GM06990 (cell line): ENCODE measurements around a stretch of chr6.

GRCh38 chr6:11225797-11226998 is 6.3 kb downstream of the NEDD9 start:
- RRBS: no CpG with 5 or more reads among the region's 6 CpGs

DNA sequence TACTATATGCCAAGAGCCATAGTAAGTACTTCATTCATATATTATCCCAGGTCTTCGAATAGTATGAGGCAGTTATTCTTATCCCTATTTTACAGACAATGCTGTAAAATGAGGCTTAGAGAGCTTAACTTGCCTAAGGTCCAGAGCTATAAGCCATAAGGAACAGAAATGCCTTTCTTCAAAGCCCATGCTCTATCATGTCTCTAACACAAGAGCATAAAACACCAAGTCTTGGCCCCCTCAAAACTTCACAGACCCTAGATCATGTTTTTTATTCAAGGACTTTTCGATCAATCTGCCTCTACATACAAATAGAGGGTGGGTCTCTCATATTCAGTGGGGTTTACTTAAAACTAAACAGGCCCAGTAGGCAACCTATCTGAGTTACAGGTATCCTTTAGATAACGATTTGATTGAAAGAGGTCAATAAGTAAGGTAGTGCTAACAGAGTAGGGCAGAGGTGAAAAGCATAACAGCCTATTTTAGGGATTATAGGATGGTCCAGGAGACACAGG is 5.1 kb downstream of the NEDD9 start:
- RRBS: no CpG with 5 or more reads among the region's 3 CpGs

GRCh38 chr6:11283524-11284169 is 51.2 kb upstream of the NEDD9 start:
- RRBS: no CpG with 5 or more reads among the region's 2 CpGs

DNA sequence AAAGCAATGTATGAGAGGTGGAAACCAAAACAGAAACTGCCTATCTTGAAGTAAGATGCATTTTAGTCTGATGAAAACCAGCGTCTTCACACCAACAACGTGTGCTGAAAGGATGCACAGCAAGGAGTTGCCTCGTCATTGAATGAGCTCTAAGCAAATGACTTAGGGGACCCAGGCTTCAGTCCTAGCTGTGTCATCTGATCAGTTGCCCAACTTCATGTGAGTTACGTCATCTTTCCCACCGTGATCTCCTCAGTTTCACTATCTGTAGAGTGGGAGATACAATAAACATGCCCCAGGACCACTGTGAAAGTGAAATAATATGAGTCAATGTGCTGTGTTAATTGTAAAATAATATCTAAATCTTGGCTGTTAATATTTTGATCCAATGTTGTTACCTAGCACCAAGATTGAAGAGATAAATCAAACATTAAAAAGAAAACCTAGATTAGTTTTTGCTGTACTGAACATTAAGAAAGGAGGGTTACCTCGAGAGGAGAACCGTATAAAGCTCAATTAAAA is 134.2 kb upstream of the NEDD9 start:
- RRBS: no CpG with 5 or more reads among the region's 7 CpGs

DNA sequence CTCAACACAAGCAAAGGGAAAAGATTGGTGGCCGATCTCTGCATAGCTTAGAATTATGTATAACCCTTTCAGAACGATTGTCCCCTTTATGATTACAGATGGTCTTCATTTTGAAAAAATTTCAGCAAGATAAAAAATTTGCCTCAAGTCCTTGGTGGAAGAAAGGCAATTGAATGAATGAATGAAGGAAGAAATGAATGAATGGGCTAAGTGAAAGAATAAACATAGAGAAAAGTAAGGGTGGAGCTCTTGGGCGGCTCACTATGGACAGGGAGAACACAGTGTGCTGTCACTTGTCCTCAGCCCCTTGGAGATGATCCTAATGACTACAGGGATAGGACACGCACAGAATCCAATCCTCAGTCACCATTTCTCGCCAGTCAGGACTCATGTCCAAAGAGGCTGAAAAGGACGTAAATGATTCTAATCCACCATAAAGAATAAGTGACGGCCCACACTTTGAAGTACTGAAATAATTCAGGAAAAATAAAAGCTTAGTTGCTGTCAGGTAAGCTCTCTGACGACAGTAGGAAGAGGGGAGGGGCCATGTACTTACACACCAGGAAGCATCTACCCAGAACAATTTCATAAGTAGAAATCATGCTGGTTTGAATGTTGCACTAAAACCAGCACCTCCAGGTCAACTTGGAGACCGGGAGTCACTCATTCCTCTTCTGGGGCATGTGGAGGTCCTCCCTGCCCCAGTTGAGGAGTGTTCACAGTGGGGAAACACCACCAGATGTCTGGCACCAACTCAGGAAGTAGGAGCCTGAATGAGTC is 149.0 kb upstream of the NEDD9 start:
- RRBS: no CpG with 5 or more reads among the region's 9 CpGs

- RRBS: no CpG with 5 or more reads among the region's 11 CpGs
Observed at GRCh38 chr6:11389477-11390594, 147.7 kb upstream of the TMEM170B start.

DNA sequence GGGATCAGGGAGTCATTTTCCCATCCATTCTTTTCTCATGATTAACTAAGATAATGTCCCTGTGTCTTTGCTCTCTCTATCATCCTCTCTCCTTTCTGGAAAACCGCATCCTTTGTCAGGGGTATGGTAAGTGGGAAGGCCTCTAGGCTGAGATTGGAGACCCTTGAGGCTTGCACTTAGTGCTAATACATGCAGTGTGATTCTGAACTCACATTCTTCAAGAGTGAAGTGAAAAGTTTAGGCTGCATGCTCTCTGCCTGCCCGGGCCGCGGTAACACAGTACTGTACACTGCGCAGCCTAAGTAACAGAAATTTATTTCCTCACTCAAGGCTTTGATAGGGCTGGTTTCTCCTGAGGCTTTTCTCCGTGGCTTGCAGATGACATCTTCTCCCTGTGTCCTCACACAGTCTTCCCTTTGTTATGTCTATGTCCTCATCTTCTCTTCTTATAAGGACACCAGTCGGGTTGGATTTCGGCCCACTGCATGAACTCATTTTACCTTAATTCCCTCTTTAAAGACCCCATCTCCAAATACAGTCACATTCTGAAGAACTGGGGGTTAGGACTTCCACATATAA is 51.1 kb upstream of the TMEM170B start:
- RRBS: no CpG with 5 or more reads among the region's 8 CpGs

- RRBS: no CpG with 5 or more reads among the region's 2 CpGs
Observed at GRCh38 chr6:11702692-11703230, 75.8 kb downstream of the ADTRP start.

GRCh38 chr6:11723122-11723716 is 55.4 kb downstream of the ADTRP start:
- RRBS: no CpG with 5 or more reads among the region's 9 CpGs

DNA sequence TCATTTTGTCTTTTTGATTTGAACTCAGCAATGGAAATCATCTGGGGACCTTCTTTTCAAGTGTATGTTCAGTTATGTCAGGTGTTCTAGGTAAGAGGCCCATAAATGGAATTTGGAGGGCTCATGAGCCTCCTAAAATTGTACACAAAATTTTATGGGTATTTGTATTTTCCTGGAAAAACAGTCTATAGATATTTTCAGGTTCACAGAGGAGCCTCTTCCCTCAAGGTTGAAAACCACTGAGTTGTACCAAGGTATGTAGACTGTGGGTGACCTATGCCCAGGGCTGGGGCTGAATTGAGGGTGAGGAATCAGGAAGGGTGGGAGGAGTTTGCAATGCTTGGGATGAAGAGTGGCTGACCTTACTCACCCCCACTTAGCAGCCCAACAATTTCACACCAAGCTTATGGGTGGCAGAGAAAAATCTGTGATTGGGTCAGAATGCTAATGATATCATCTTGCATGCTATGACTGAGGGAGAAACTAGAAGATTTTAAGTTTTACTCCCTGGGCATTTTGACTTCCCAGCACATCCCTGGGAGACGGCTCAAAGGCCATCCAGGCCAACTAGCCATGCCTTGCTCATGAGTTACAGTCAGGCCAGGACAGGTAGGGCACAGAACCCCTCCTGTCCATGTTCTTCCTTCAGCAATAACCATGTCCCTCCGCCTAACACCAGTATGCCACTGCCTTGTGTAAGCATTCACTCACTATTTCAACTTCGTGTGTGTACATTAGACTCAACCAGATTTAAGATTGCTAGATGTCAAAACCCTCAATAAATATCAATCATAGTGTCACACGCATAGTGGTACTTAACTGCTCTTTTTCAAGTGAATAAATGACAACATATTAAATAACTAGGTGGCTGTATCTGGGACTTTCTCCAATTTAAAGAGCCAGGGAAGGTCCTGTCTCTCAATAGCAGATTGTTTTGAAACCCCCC is 16.7 kb downstream of the ADTRP start:
- RRBS: no CpG with 5 or more reads among the region's 4 CpGs

GRCh38 chr6:11766337-11766990 is 12.1 kb downstream of the ADTRP start:
- RRBS: no CpG with 5 or more reads among the region's 4 CpGs

DNA sequence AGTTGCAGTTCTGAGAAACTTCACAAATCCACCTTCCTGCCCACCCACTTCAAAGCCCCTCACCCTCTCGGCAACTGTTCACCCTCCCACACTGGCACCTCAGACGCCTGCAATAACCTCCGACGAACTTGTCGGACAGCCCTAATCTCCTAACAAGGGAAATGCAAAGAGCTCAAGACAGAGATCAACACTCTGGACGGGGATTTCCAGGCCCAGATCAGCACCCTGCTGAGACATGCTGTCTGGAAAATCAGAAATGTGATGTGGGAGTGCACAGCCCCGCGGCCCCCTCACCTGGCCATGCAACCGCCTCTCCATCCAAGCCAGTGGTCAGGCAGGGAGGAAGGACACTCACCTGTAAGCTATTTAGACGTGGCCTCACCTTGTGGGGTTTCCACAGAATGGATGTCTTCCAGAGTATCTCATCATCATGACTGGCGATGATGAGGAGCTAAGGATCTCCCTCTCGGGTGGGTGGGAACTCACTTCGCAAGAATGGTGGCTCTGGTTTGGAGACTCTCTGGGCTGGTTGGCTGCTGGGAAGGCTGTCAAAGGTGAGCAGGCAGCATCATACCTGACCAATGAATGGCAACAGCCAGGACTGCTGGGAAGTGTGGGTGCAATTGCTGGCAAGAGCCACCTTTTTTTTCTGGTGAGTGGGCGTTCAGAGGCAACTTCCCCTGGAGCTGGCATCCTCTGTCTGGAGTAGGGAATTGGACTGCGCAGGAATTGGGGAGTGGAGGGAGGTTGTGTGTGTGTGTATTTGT is 28.1 kb upstream of the ADTRP start:
- RRBS: no CpG with 5 or more reads among the region's 15 CpGs

DNA sequence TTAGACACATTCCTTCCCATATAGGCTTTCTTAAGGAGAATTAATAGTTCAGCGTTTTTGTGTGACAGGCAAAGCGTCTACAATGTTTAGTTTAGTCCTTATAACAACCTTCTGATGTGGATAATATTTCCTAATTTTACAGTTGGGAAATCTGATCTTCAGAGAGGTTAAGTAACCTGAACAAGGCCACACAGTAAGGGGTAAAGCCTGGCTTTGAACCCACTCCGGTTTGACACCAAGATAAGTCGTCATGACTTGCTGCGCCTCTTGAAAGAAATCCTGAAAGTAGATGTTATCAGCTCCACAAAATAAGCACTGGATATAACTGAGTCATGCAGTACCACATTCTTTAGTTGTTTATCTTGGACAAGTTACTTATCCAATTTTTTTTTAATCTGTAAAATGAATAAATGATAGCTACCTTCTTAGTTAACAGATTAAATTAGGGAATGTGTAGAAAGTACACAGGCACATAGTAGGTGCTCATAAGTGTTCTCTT is 1.9 kb downstream of the HIVEP1 start:
- RRBS: no CpG with 5 or more reads among the region's 5 CpGs

GRCh38 chr6:12051628-12052209 is 39.6 kb downstream of the HIVEP1 start:
- RRBS: no CpG with 5 or more reads among the region's 6 CpGs

GRCh38 chr6:12103201-12103583 is 91.1 kb downstream of the HIVEP1 start:
- RRBS: no CpG with 5 or more reads among the region's 2 CpGs

DNA sequence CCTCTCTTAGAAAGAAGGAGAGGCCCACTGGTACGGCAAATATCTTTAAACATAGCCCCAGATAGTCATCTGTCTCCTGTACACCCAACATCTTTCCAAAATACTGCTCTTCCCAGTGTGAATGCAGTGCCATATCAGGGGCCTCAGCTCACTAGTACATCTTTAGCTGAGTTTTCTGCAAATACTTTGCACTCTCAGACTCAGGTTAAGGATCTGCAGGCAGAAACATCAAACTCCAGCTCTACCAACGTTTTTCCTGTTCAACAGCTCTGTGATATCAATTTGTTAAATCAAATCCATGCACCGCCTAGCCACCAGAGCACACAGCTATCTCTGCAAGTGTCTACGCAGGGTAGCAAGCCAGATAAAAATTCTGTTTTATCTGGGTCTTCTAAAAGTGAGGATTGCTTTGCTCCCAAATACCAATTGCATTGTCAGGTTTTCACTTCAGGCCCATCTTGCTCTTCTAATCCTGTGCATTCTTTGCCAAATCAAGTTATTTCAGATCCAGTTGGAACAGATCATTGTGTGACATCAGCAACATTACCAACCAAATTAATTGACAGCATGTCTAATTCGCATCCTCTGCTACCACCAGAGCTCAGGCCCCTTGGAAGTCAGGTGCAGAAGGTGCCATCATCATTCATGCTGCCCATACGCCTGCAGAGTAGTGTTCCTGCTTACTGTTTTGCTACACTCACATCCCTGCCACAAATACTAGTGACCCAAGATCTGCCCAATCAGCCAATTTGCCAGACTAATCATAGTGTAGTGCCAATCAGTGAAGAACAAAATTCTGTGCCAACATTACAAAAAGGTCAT is 112.2 kb downstream of the HIVEP1 start:
- RRBS: no CpG with 5 or more reads among the region's 6 CpGs

DNA sequence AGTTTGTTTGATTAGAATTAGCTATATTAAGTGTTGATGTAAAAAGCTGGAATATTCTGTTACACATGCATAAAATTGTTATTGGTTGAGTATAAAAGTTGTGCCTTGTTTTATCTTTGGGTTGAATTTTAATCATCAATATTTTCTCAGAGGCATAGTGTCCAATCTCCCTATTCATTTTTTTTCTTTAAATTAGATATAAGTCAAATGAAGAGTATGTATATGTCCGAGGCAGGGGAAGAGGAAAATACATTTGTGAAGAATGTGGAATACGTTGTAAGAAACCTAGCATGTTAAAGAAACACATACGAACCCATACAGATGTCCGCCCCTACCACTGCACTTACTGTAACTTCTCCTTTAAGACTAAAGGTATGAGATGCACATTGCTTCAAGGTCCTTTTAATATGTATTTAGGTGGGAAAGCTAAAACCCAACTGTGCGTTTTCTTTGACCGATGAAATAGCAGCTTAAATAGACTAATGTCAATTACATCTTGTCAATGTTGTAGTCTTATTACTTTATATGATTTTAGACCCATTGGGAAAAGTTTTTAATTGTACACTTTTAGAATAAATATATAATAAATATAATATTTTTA is 118.6 kb downstream of the HIVEP1 start:
- RRBS: no CpG with 5 or more reads among the region's 6 CpGs

DNA sequence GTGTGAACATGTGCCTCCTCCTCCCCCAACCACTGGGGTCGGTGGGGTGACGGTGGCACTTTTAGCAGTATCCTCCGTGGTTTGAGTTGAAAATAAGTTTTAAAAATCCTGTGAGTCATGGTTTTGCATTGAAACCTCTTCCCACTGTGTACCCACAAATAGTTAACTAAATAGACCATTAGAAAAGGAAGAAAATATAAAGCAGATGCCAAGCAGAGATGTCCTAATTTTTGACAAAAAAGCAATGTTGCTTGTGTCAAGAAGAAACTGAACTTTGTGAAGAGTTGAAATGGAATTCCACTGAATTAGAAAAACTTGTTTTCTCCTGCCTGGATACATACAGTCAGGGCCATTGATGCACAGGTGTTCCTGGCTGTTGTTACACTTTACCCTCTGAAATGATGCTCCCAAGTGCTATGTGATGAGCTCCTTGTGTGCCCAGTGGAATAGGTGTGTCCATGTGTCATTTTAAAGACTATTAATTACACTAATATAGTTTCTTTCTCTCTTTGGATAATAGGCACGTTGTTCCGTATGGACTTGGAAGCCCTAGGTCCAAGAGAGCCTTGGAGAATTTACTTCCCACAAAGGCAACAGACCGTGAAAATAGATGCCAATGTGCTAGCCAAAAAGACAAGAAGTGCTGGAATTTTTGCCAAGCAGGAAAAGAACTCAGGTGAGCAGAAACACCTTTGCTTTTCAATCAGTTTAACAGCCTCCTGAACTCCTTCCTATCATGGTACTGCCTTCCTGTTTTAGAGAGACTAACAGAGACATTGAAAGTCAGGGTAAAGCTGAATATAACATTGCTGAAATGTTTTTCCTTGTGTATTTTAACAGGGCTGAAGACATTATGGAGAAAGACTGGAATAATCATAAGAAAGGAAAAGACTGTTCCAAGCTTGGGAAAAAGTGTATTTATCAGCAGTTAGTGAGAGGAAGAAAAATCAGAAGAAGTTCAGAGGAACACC is 3.5 kb downstream of the EDN1 start:
- RRBS: no CpG with 5 or more reads among the region's 6 CpGs

DNA sequence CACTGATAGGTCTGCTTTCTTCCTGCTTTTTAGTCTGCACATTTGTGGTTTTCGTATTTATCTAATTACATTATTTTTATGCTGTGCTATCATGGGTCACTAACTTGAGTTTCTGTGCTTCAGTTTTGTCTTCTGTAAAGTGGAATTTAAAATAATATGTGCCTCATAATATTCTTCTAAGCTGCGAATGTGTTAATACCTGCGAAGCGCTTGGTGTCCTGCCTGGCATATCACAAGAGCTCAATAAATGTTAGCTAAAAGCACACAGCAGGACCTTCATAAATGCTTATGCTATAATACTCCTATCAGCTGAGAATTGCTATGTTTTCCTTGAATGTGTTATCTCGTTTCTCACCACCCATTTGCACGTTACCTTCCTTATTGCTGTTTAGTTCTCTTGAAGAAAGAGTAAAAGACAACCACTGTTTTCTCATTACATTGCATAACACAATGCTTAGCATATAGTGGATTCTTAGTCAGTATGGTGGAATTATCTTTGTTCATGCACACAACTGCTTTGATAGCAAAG is 76.5 kb downstream of the EDN1 start:
- RRBS: no CpG with 5 or more reads among the region's 6 CpGs

GRCh38 chr6:13052961-13053819 is 275.1 kb downstream of the TBC1D7 start:
- RRBS: no CpG with 5 or more reads among the region's 13 CpGs